Right ventricle myocardium (tissue), 1 donor: ENCODE measurements around a stretch of chr6.

DNA sequence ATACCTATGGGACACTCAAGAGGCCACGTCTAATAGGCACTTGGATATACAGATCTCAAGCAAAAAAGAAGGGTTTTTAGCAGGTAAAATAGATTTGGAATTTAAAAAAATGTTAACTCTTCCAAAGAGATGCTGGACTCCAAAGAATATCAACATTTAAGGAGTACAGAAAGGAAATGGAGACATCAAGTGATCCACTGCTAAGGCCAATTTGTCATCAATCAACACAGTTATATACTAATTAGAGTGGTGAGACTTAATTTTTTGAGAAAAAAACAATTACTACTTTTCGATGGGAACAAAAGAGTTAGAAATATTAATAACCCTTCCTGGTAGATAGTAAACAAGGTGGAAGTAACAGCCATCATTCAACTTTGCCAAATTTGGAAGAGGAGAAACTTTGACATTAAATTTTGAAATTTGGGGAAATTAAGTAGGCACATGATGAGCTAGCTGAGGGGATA, 17.8 kb downstream of the C6orf118 start:
- PRO-cap, 2 experiments: peak in 1 of 2 experiments; most common minus-strand start position 205 of the sequence (in 1)

GRCh38 chr6:165611381-165611661, 51.7 kb downstream of the PDE10A start:
- PRO-cap, 2 experiments: no peak in any of the 2 experiments

DNA sequence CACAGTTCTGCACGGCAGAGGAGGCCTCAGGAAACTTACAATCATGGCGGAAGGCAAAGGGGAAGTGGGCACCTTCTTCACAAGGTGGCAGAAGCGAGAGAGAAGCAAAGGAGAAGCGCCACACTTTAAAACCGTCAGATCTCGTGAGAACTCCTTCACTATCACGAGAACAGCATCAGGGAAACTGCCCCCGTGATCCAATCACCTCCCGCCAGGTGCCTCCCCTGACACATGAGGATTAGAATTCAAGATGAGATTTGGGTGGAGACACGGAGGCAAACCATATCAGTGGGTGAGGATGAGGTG, 222.2 kb upstream of the PDE10A start:
- PRO-cap, 2 experiments: no peak in any of the 2 experiments

DNA sequence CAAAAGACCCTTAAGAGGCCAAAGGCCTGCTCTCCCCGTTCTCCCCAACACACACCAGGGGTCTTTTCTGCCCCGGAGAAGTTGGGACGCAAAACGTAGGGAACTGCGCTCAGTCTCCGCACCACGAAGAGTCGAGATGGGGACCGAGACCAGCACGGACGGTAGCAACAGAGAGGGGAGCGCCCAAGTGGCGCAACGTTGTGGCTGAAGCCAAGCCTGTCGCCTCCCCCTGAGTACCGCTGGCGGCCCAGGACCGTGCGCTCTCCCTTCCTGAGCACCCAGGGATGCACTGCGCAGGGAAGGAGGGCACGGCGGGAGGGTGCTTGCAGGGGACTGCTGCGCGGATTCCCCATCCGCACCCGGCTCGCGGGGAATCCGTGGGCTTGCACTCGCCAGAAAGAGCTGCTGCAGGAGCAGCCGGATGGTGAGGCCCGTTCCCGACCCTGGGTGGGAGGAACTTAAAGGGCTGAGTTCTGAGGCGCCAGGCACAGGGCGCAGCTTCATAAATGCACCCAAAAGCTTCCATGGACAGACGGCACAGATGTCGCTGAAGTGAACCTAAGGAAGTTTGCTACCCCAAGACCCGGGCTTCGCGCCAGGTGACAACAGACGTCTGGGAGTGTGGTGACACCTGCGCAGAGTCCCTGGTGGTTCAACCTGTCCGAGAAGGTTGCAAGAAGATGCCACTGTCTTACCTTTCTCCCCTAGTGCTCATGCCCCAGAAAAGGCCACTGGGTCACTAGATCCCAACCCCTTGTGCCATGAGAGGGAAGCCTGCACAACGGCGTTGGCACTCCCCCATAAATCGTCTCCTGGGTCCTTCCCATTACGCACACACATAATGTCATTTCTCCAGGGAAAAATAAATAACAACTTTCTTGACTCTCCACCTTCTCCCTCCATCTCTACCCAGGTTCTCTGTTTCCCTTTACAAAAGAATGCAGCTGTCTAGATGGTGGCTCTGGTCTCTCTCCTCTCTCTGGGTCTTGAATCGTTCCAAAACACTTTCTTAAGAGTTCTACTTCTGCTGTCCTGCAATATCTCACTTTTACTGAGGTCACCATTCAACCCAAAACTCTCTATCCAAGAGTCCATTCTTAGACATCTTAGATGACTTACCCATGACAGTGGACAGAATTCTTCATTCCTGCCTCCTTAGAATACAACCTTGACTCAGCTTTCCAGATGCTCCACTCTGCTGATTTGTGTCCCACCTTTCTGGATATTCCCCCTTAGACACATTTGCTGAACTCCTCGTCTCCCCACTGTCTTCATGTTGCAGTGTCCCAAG, 178.5 kb downstream of the TBXT start:
- PRO-cap, 2 experiments: no peak in any of the 2 experiments

- PRO-cap, 2 experiments: no peak in any of the 2 experiments
These were observed 70.5 kb downstream of the TBXT start for GRCh38 chr6:166097137-166097544.

- PRO-cap, 2 experiments: no peak in any of the 2 experiments
These were observed 4.5 kb downstream of the SFT2D1 start for GRCh38 chr6:166337671-166338493.

- PRO-cap, 2 experiments: no peak in any of the 2 experiments
These were observed 11.8 kb upstream of the MPC1 start for GRCh38 chr6:166394468-166394961.

DNA sequence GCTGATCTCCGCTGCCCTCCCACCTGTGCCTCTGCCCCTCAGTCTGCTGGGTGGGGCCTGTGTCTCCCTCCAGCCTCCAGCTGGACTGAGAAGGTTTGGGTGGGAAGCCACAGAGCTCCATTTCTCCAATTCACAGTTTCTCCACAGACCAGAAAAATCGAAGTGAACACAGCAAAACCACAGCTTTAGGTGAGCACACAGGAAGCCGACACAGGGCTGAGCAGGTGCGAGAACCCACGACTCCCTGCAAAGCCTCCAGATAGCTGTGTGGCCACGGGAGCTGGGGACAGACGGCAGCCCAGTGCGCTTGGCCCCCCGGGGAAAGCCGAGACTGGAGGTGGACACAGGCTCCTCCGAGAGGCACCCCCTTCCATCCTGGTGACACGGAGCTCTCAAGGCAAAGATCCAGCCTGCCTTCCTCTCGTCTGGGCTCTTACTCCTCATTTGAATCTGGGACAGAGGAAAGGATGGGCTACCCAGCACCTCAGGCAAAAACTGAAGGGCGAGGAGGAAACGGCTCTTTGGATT, 29.0 kb upstream of the MPC1 start:
- PRO-cap, 2 experiments: no peak in any of the 2 experiments

GRCh38 chr6:166553485-166553796, 33.0 kb downstream of the RAMACL start:
- PRO-cap, 2 experiments: peak in 2 of 2 experiments; most common plus-strand start chr6:166553701 (in 1)

GRCh38 chr6:166565287-166565929, 21.1 kb downstream of the RAMACL start:
- PRO-cap, 2 experiments: no peak in any of the 2 experiments

GRCh38 chr6:166957692-166958083, 1.3 kb upstream of the RNASET2 start:
- PRO-cap, 2 experiments: no peak in any of the 2 experiments

DNA sequence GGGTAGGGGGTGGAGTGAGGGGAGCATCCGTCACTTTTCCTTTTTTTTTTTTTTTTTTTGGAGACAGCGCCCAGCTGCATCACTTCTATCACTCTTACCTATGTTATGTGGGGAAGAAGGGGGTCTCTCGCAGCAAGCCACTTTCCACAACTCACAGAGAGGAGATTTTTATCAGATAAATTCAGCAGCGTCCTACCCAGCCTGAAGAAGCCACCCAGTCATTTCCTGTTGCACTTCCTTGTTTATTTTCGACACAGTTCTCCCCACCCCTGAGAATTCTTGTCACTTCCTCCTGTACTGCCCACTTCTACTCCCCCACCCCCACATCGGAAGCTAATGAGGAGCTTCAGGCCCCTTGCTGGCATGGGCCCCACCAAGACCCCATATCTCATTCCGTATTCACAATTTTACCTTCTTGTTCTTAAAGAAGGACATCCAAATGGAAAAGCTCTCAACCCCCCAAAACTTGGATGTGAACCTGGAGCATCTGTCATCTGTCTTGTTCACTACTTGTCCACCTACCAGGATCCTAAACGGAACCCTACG, 2.9 kb upstream of the RNASET2 start:
- PRO-cap, 2 experiments: peak in 2 of 2 experiments; most common plus-strand start position 324 of the sequence (in 1); most common minus-strand start position 220 of the sequence (in 1)

GRCh38 chr6:167041204-167041743, 42.1 kb downstream of the CEP43 start:
- PRO-cap, 2 experiments: no peak in any of the 2 experiments

GRCh38 chr6:167103059-167103712, 19.7 kb upstream of the CCR6 start:
- PRO-cap, 2 experiments: no peak in any of the 2 experiments

GRCh38 chr6:167130783-167131907, 8.2 kb downstream of the CCR6 start:
- PRO-cap, 2 experiments: no peak in any of the 2 experiments

- PRO-cap, 2 experiments: no peak in any of the 2 experiments
These were observed 16.6 kb downstream of the GPR31 start for GRCh38 chr6:167140950-167141737.

GRCh38 chr6:167157483-167157911, 283 bp downstream of the GPR31 start:
- PRO-cap, 2 experiments: no peak in any of the 2 experiments

DNA sequence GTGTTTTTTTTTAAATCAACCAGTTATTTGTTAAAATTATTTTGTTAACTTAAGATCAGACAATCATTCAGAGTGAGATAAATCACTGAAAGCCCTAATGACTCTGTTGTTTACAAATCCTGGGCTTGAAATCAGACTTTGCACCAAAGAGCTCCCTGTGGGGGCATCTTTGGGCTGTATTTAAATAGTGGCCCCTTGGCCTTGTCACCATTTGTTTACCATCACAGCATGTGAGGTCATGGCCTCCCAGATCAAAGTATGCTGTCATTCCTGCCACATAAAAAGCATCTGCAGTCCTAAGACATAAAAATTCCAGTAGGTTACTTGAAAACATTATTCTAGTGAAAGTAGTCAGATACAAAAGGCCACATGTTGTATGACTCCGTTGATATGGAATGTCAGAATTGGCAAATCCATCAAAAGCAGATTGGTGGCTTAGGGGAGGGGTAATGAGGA, 17.2 kb downstream of the TTLL2 start:
- PRO-cap, 2 experiments: no peak in any of the 2 experiments

DNA sequence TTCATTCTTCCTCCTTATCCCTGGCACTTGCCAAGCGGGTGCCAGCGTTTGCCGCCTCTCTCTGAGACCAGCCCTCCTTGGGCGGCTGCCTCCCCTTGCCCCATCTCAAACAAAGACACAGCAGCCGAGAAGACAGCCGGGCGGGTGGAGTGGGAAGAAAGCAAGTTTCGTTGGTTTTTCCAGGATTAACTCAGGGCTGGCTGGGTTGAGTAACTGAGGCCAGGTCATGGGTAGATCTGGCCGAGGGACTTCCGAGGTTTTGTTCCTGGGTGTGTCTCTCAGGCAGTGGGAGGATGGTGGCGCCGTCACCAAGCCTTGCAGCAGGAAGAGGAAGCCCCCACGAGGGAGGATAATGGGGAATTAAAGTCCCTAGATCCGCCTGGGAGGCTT, 167.2 kb downstream of the TTLL2 start:
- PRO-cap, 2 experiments: no peak in any of the 2 experiments

GRCh38 chr6:167682140-167682578, 144.6 kb upstream of the AFDN start:
- PRO-cap, 2 experiments: no peak in any of the 2 experiments